ENCODE measurements around a stretch of chr5.

DNA sequence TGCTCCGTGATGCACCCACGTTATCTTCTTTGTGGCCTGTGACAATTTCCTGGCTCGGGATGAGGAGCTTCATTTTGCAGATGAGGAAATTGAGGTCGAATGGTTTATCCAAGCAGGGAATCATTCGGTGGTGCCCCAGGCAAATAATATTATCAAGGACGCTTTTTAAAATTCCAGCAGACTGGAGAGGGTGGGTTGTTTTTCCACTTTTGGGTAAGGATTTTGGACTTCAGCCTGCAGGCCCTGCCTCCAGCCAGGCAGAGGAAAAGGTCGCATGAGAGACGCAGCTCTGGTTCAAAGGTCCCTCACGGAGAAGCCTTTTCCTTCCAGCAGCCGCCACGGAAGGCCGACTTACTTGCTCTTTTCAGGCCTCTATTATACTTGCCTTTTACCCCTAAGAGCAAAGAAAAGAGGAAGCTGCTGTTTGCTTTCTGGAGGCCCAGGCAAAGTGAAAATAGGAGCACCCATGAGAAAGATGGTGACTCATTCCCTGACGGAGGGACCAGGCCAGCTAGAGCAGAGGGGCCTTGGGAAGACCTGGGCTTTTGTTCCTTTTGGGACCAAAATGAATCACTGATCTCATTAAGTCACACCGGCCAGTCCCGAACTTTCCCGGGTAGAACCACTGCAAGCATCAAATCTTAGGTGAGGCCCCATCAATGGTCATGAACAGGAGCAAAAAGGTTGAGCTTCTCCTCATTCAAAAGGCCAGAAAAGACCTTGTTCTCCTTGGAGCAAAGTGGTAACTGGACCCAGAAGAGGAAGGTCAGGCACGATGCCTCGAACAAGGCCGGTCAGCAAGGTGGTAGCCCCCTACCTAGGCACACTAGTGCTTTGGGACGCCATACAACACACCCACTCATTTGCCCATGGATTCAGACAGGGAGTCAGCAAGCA, 23.0 kb upstream of the DUSP1 start:
- PRO-cap = no peak

DNA sequence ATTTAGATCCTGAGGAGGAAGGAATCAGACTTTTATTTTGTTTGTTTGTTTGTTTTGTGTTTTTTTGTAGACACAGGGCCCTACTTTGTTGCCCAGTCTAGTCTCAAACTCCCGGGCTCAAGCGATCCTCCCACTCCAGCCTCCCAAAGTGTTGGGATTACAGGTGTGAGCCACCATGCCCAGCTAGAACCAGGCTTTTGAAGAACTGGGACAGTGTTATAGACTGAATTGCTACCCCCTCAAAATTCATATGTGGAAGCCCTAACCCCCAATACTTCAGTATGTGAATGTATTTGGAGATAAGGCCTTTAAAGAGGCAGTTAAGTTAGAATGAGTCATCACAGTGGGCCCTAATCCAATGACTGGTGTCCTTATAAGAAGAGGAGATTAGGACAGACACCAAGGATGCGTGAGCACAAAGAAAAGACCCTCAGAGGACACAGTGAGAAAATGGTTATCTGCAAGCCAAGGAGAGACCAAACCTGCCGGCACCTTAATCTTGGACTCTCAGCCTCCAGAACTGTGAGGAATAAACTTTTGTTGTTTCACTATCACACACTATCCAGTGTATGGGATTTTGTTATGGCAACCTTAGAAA, 31.5 kb upstream of the ERGIC1 start:
- PRO-cap = no peak

DNA sequence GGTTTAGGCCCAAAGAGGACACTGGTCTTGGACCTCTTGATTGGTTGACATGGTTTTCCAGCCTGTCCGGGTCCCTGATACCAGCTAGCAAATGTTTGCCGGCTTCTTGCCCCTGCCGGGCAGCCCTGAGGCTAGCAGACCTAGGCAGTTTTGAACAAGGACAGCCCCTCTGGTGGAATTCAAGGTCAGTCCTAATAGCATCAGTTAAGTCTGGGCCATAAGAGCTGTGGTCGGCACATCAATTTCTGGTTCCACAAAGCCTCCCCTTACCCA, 1.6 kb downstream of the ERGIC1 start:
- PRO-cap = no peak

DNA sequence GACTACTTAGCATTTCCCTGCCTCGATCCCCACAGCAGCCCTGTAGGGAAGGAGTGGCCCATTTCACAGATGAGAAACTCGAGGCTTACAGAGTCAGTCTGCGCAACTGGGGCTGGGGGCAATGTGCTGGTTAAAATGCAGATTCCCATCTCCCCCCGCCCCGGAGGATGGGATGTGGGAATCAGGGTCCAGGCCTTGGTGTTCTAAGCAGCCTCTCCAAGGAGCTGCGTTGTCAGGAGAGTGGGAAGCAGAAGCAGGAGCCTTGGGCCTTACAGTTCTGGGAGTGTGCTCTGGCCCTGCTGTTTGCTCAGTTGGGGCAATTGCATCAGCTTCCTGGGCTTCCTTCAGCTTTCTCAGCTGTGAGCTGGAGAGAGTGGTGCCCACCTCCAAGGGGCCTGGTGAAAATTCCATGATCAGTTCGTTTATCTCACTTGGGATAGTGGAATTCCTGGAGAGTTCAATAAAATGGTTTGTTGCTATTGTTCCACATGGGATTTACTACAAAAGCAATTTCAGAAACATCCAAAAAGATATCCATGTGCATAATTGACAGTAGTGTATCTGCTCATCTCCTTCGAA, 19.5 kb downstream of the ERGIC1 start:
- PRO-cap = no peak

DNA sequence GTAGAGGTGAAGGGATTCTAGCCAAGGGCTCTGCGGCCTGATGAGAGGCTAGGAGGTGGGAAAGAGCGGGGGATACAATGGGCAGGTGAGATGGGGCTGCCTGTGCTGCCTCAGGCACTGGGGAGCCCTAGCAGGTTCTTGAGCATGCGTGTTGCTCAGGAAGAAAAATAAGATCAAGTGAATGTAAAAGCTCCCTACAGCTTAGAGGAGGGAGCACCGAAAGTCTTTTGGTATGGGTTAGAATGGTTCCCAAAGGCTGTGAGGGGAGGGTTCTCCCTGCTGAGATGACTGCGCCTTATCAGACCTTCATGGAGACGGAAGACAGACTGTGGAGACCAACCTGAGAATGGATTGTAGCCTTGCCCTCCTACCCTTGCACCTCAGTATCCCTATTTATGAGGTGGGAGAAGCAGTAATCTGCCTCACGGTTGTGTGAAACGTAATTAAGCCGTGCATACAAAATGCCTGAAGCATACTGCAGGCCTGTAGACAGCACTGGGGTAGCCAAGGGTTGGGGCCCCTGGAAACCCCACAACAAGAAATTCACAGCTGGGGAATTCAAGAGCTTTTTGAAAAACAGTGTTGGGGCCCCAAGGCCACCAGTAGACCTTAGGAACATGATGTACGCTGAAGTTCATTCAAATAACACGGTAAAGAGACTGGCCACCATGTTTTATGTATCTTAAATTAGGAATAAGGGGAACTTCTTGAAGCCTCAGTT, 22.6 kb downstream of the ERGIC1 start:
- PRO-cap = no peak

DNA sequence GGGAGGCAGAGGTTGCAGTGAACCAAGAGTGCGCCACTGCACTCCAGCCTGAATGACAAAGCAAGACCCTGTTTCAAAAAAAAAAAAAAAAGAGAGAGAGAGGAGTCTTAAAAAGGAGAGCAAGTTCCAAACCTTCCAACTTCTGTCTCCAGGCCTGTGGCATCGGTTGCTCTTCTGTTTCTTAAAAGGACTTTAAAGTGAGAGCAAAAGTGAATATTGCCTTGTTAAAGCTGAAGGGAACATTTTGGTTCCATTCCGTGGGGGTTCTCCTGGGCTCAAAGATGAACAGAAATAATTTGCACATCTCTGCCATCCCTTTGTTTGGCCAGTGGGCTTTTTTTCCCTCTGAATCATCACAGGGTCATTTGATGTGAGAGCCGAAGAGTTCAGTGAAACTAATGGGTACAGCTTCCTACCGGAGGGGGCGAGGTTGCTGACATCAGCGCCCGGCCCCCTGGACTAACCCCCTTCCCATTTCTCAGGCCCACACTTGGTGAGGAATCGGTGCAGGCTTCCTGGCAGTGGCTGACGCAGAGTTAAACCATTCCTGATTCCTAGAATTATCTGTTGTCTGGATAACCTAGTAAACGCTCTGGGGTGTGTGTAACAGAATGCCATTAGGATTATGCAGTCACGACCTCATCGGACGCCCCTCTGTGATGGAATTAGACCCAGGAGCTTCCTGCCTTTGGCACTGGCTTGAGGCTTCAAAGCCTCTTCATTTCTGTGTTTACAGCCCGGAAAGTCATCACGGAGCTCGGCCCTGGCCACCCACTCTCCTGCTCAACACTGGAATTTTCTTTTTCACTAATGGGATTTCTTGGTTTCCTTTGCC, 61.7 kb upstream of the RPL26L1 start:
- PRO-cap = no peak

GRCh38 chr5:172910821-172911523, 48.3 kb upstream of the RPL26L1 start:
- PRO-cap = no peak

DNA sequence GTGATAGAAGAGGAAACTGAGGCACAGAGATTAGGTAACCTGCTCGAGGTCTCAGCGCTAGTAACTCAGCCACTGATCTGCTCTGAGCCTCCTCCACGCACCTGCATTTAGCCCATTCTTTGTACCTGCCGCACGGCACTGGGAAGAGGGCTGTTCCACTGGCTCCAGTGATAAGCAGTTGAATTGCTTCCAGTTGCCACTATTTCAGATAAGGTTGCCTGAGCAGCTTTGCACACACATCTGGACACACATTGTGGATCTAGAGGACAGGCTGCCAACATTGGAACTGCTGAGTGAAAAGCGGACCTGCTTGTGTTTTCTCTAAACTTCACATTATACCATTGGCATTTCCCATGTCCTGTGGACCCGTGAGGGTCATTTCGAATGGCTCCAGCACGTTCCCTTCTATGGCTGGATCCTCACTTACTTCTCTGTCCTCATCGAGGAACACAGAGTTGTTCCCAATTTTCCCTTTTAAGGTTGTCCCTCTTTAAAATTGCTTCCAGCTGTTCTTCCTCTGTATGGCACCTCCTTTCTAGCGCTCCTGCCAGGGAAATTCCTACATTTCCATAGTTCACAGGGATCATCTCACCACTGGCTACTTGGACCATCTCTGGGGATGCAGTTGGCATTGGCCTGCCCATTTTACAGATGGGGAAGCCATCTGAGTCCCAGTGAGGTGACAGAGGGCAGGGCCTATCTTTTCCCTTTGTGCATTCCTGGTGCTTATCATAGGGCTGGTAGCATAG, 45.9 kb upstream of the RPL26L1 start:
- PRO-cap = no peak

DNA sequence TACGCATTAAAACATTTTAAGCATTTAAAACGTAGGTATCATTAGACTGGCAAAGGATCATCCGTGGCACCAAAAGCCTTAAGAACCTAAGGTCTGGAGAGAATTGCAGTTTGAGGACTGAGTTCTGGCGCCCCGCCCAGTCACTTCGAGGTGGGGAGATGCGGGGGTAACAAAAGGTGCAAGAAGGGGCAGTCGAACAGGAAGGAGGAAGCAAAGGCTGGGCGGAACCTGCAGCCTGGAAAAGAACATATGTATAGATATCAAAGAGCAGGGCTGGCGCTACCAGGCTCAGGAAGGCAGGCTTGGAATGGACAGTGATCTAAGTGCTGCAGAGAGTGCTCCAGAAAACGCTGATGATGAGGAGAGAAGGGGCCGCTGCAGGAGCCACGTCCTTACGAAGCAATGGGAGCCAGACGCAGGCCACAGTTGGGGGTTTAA, 40.9 kb upstream of the RPL26L1 start:
- PRO-cap = no peak

- PRO-cap = no peak
Measured at GRCh38 chr5:172942930-172943688, 16.1 kb upstream of the RPL26L1 start.

GRCh38 chr5:173165009-173165671, 20.8 kb downstream of the BNIP1 start:
- PRO-cap = no peak

DNA sequence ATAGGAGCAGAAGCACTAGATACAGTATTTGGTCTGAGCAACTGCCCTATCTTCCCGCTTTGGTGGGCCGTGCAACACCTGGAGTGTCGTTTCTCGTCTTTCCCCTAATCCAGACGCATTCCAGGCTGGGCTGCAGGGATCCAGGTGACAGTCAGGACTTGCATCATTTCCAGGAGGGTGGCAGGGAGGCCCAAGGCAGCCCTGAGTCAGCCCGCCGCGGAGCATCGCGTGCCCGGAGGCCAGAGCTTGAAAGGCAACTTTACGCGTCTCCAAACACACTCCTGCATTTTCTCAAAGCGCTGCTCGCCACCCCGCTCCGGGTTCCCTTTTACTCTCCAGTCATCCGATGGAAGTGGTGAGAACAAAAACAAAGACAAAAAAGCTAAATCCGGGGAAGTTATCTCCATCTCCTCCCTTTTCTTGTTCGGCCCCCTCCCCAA, 807 bp upstream of the STC2 start:
- PRO-cap = no peak

DNA sequence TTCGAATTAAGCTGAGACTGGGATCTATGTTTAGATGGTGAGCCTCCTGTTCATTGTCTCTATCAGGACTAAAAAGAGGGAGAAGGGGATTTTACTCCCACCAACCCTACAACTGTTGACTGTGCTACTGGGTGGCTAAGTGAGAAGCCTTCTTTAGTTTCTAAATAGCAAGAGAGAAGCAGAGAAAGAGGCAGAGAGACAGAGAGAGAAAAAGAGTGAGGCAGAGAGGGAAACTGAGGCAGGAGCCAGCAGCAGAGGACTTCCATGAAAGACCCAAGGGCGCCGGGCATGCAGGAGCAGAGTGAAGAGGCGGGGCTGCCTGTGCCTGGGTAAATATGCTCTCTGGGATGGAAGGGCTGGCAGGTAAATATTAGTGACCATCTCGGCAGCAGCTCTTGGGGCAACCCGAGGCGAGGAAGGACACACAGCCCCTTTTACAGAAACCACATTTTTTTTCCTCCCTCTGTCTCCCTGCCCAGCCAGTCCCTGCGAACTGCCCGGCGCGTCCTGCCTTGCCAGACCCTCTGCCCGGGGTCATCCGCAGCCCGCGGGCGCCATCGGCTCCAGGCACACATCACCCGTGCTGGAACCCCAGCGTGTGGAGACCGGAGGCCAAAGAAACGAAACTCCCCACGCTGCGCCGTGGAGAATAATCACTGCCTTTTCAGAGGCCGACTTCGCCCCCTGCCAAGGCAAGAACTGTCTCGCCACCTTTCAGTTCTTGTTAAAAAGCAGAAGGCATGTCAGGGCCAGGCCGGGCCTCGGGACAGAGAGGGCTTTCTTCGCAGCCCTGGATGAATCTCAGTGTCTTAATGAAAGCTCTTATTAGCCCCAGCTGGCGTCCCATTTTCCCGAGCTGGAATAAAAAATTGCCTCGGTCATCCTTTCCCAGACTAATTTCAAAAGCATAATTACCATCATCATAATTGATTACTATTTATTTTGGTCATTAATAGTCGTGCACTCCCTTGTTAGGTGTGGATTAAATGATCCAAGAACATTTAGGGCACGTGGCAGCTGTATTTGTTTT, 61.3 kb downstream of the BOD1 start:
- PRO-cap = no peak

- PRO-cap = bidirectional peak, plus-strand start at chr5:173689464, minus-strand start at chr5:173689361
Measured at GRCh38 chr5:173689020-173689599, 72.7 kb upstream of the BOD1 start.

- PRO-cap = no peak
Measured at GRCh38 chr5:173743656-173744497, 127.4 kb upstream of the BOD1 start.

DNA sequence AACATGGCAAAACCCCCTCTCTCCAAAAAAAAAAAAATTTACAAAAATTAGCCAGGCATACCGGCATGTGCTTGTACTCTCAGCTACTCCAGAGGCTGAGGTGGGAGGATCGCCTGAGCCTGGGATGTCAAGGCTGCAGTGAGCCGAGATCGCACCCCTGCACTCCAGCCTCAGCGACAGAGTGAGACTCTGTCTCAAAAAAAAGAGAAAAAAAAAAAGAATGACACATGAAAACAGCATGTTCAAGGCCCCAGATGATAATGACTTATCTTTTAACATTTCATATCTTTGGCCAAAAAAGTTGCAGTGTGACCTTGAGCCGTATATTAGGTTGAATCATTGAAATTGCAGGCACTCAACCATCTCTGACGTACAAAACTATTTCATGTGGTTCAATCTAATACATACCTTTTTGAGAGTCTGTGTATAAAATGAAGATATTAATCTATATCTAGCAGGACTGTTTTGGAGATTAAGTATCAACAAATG, 79.2 kb upstream of the CPEB4 start:
- PRO-cap = no peak

DNA sequence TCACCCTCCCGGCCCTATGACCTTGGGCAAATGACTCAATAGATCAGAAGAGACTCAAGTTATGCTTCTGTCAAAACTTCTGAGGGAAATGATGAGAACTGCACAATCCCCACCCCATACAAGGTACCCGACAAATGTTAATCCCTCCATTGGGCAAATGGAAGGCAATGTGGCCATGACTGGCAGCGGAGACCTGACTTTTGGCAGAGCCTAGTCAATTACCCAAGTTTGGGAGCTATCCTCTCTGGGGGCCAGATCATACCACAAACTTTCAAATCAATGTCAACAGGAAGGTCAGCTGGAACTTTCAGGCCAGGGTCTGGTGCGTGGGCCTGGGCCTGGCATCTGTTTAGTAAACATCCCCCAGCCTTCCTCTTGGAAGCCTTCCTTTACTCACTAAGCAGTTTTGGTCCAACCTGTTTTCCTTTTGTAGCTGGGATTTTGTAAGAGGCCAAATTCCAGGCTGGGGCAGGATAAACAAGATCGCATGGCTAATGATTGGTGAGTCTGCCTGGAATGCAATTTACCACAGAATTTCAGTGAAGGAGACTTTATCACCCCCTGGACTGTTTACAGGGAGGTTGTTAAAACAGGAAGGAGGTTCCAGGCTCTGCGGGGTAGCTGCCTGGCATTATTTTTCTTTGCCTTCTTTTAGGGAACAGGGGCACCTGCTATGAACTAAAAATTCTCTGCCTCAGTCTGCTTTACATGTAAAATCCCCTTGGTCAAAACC, 64.1 kb upstream of the CPEB4 start:
- PRO-cap = no peak

GRCh38 chr5:173829541-173830482, 58.3 kb upstream of the CPEB4 start:
- PRO-cap = no peak

- PRO-cap = no peak
Measured at GRCh38 chr5:173891205-173892393, 3.5 kb downstream of the CPEB4 start.

DNA sequence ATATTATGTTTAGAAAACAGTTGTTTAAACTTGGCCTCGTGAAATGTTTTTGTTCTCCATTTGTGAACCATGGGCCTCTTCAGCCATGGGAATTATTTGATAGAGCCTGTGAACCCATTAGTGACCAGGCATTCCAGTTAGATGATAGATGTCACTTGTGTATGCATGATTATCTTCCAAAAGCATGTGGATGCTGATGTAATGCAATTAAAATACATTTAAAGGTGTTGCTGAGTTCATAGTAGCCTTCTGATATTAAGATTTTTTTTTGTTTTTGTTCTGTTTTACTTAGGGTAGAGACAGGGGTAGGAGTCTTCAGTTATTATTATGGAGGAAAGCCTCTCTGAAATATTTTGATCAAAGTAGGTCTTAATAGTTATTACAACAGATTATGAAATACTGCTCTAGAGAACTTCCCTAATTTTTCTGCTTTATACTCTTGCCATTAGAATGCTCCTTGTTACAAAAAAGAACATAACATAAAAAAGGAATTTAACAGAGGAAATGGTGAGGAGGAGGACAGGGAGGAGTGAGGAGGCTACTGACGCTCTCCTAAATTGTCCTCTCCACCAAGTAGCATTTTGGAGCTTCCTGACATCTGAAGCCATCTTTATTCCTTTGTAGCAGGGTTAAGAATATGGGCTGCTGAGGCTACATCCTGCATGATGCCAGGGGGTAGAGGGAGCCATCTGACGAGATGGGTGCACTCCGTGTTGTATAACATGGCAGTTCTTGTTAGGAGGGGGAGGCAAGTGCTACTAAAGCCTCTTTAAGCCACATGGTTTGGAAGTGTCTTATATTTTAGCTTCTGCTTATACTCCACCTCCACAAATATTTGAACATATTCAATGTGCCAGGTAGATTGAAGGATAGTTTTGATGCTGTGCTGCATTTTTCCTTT, 33.0 kb downstream of the CPEB4 start:
- PRO-cap = no peak

Measured in sternocleidomastoid (tissue), 1 donor.